NCI-H460 (cell line): Measurements from ENCODE around the genes CEP295NL and ENPP7.

DNA sequence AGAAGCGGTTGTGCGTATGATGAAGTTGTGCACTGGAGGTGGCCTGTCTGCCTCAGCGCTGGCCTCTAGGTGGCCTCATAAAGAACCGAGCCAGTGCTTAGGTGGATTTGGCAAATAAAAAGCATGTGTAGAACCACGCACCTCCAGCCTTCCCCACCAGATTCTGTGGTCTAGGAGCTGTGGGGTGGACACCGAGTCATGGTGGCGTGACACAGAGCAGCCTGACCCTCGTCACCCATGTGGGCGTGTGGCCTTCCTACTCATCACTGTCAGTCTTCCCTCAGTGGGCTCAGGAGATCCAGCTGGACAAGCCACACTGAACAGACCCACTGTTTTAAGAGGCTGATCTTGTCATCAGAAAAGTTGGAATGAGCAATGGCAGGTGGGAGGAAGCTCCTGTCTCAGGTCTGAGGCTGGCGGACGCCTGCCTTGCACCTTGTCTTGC lies 34.1 kb downstream of the PGS1 start:
RAMPAGE:
- cytosol, long total RNA = no peak
- long total RNA = no peak
- nucleus, long total RNA = no peak

DNA sequence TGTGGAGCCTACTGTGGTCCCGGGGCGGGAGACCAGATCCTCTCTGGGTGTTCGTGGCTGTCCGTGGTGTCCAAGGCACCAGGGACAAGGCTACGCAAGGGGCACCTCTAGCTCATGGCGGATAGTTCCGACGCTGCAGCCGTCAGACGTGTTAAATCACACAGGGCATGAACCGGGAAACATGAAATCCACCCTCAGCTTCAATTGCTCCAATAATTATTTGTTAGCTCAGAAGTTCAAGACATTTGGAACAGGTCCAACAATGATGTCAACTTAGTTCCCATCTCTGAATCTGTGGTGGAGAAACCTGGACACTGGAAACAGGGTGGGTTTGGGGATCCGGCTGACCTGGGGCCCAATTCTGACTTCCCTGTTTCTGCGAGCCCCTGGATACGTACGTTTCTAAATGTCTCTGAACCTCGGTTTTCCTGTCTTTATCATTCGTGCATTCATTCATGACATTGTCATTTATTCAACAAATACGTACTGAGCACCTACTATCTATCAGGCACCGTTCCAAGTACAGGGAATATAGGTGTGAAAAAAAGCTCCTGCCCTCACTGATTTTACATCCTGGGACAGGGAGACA lies 88.0 kb upstream of the DNAH17 start:
RAMPAGE:
- cytosol, long total RNA = no peak
- long total RNA = no peak
- nucleus, long total RNA = no peak

RAMPAGE:
- cytosol, long total RNA = no peak
- long total RNA = no peak
- nucleus, long total RNA = no peak
These were observed 89.5 kb upstream of the DNAH17 start for GRCh38 chr17:78666608-78667201.

GRCh38 chr17:78669882-78670416 lies 92.8 kb upstream of the DNAH17 start:
RAMPAGE:
- cytosol, long total RNA = no peak
- long total RNA = no peak
- nucleus, long total RNA = no peak

DNA sequence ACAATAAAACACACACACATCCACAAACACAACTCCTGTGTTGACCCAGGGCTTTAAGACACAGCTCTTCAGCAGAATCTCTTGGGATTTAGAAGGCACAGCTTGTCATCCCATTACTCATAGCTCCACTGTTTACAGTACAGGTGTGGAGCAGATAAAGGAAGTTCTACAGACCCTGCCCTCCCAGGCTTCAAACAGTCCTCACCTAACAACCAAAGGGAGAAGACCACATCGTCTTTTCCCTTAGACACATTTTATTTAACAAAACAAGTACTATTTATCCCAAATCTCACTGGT lies 46.3 kb downstream of the CYTH1 start:
RAMPAGE:
- cytosol, long total RNA = no peak
- long total RNA = no peak
- nucleus, long total RNA = no peak

RAMPAGE:
- cytosol, long total RNA = start-site peak on the minus strand at chr17:78736742-78736900, 45 and 28 reads in 2 replicates
- long total RNA = start-site peak on the minus strand at chr17:78736764-78736911, 37 and 62 reads in 2 replicates
- nucleus, long total RNA = start-site peak on the minus strand at chr17:78736744-78736823, 87 and 56 reads in 2 replicates
These were observed 45.6 kb downstream of the CYTH1 start for GRCh38 chr17:78736165-78737260.

GRCh38 chr17:78781038-78782038 lies 735 bp downstream of the CYTH1 start:
RAMPAGE:
- cytosol, long total RNA = no peak
- long total RNA = no peak
- nucleus, long total RNA = no peak

DNA sequence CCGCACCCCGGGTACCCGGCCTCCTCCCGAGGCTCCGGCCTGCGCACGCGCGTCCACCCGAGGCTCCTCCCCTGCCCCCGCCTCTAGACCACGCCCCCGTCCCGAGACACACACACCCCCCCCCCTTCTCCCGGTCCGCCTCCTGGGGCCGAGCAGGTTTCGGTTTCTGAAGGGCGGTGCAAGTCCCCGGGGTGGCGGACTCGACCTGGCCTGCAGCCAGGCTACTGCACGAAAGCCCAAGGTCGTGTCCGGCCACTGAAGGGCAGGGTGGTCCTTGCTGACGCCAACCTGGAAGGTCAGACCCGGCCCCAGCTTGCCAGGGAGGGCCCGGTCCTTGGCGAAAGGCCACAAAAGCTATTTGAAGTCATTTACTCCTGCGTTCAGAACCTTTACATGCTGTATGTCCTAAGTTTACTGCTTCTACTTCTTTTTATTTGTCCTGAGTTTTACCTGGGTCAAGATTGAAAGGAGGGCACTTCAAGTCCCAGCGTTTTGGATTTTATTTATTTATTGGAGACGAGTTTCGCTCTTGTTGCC lies 428 bp upstream of the CYTH1 start:
RAMPAGE:
- cytosol, long total RNA = no peak
- long total RNA = no peak
- nucleus, long total RNA = no peak

RAMPAGE:
- cytosol, long total RNA = no peak
- long total RNA = no peak
- nucleus, long total RNA = no peak
These were observed 16.5 kb upstream of the CYTH1 start for GRCh38 chr17:78798337-78799201.

DNA sequence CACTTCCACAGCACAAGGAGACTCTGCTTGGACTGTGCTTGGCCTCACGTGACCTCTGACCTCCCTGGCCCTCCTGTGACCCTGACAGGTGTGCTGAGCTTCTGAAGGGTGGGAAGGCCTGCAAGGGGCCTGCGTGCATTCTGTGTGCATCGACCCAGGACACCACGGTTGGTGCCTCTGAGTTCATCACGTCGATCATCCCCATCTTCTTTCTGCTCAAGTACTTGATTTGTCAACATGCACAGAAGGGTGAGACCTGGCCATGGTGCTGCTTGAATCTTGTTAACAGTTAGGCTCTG lies 4.7 kb downstream of the CEP295NL start:
RAMPAGE:
- cytosol, long total RNA = no peak
- long total RNA = no peak
- nucleus, long total RNA = no peak

GRCh38 chr17:78902519-78903526 lies at the start of gene CEP295NL:
Gene CEP295NL, minus strand, starts transcription at chr17:78903201.
RAMPAGE:
- cytosol, long total RNA = no peak
- long total RNA = no peak
- nucleus, long total RNA = no peak

DNA sequence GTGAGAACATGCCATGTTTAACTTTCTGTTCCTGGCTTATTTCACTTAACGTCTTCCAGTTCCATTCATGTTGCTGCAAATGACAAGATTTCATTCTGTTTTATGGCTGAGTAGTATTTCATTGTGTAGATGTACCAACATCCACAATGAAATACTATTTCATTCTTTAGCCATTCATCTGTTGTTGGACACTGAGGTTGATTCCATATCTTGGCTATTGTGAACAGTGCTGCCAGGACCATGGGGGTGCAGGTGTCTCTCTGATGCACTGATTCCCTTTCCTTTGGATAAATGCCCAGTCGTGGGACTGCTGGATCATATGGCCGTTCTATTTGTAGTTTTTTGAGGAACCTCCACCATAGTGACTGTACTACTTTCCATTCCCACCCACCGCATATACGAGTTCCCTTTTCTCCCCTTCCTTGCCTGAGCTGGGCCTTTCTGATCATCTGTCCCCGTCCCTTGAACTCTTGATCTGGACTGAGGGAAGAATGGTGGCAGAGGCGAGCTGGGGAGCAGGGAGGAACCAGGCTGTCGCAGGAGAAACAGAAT lies 7.8 kb upstream of the CEP295NL start:
RAMPAGE:
- cytosol, long total RNA = no peak
- long total RNA = no peak
- nucleus, long total RNA = no peak

GRCh38 chr17:78975076-78975663 lies 4.6 kb downstream of the LGALS3BP start:
RAMPAGE:
- cytosol, long total RNA = no peak
- long total RNA = no peak
- nucleus, long total RNA = no peak

GRCh38 chr17:79058657-79058995 lies 16.0 kb upstream of the ENGASE start:
RAMPAGE:
- cytosol, long total RNA = no peak
- long total RNA = no peak
- nucleus, long total RNA = no peak

DNA sequence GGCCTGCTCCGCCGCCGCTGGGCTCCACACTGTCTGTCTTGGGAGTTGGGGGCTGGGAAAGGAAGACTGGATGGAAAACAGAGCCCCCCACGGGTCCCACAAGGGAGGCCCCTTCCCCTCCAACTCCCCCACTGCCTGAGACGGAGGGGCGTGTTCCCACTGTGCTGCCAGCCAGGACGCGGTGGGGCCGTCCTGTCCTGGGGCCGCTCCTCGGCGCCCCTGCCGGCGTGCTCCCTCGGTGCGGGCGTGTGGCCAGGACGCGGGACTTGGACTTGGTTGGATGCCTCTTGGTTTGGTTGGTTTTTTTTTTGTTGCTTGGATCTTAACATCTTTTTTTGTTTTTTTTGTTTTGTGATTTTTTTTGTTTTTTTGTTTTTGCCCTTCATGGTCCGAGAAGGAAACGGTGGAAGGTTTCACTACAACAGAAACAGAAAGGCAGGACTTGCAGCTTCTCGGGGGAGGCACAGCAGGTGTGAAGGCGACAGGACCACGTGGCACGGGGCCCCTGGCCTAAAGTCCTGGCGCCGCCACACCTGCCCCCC lies 15.9 kb downstream of the ENGASE start:
RAMPAGE:
- cytosol, long total RNA = no peak
- long total RNA = no peak
- nucleus, long total RNA = no peak

DNA sequence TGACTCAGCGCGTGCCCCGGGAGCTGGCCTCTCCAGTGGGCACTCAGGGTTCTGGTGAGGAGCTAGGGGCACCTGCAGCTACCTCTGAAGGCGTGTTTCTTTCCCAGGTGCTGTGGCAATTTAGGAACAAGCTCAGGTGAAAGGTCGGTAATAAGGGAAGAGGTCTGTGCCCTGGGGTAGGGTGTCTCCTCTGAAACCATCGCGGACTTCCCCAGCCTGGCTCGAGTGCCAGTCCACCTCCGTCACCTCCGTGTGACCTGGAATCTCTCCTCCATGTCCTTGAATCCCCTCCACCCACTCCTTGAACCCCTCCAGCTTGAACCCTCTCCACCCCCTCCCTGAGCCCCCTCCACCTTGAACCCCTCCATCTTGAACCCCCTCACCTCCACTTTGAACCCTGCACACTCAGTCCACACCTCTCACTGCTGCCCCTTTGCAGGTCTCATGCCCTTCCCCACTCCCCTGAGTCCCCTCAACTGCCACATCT lies 51.6 kb upstream of the ENPP7 start:
RAMPAGE:
- cytosol, long total RNA = no peak
- long total RNA = no peak
- nucleus, long total RNA = no peak

RAMPAGE:
- cytosol, long total RNA = no peak
- long total RNA = no peak
- nucleus, long total RNA = no peak
These were observed at the start of gene ENPP7 for GRCh38 chr17:79730686-79731397. Gene ENPP7, plus strand, starts transcription at chr17:79730943.

RAMPAGE:
- cytosol, long total RNA = no peak
- long total RNA = no peak
- nucleus, long total RNA = no peak
These were observed 8.0 kb upstream of the CBX2 start for GRCh38 chr17:79769990-79770389.

DNA sequence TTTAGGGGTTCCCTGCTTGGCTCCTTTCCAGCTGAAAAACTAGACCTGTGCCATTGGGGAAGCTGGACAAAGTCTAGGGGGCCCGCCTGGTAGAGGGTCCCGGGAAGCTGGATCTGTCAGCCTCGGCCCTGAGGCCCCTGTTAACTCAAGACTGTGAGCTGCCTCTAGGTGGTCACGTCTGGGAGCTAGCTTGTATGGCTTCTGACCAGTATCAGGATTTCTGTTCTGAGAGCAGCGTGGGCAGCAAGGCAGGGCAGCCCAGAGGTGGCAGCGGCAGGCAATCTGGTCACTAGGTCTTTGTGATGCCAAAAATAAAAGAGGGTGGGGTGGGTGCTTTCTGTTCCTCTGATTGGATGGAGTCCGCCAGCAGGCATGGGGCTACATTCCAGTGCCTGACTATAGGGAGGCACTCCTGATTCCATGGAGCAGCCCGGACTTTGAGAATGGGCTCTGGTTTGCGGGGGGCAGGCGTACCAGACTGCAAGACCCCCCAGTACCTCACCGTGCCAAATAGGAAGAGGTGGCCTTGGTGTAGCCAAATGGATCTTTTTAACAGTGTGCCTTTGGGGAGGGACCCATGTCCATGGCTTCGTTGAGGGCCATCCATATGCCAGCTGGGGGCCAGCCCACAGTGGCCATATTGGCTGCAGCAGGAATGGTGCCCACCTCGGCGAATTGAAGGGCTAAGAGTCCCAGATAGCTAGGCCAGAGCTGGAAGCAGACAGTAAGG lies 8.5 kb downstream of the CBX2 start:
RAMPAGE:
- cytosol, long total RNA = no peak
- long total RNA = no peak
- nucleus, long total RNA = no peak

DNA sequence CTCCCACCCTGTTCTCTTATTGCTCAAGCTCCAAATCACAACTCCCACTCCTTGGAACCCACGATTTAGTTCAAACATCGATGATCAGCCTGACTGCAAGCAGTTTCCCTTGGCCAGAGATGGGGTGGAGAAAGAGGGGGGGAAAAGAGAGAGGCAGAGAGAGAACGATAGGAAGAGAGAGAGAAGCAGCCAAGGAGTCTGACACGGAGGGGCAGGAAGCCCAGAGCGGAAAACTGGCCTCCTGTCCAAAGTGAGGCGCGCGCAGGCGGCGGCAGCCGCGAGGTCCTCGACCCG lies 1.6 kb upstream of the CBX8 start:
RAMPAGE:
- cytosol, long total RNA = no peak
- long total RNA = no peak
- nucleus, long total RNA = no peak